Pericardium (tissue), 1 donor: ENCODE measurements around a stretch of chr9.

DNA sequence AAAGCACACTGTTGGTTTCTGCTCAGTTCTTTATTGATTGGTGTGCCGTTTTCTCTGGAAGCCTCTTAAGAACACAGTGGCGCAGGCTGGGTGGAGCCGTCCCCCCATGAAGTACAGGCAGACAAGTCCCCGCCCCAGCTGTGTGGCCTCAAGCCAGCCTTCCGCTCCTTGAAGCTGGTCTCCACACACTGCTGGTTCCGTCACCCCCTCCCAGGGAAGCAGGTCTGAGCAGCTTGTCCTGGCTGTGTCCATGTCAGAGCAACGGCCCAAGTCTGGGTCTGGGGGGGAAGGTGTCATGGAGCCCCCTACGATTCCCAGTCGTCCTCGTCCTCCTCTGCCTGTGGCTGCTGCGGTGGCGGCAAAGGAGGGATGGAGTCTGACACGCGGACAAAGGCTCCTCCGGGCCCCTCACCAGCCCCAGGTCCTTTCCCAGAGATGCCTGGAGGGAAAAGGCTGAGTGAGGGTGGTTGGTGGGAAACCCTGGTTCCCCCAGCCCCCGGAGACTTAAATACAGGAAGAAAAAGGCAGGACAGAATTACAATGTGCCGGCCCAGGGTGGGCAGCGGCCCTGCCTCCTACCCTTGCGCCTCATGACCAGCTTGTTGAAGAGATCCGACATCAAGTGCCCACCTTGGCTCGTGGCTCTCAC lies 14.6 kb downstream of the WASHC1 start:
- RRBS = no CpG with 5 or more reads among the region's 21 CpGs

- RRBS = no CpG with 5 or more reads among the region's 2 CpGs
Observed at GRCh38 chr9:215512-215671, 727 bp downstream of the DOCK8 start.

GRCh38 chr9:375357-375607 lies 129.2 kb upstream of the KANK1 start:
- RRBS = no CpG with 5 or more reads among the region's 3 CpGs

- RRBS = no CpG with 5 or more reads among the region's 4 CpGs
Observed at GRCh38 chr9:463612-463858, 41.0 kb upstream of the KANK1 start.

- RRBS = 3% methylated on average over 8 of the region's 31 CpGs
Observed at GRCh38 chr9:505202-505516, 664 bp downstream of the KANK1 start.

GRCh38 chr9:517957-518883 lies 13.7 kb downstream of the KANK1 start:
- RRBS = no CpG with 5 or more reads among the region's 13 CpGs

- RRBS = no CpG with 5 or more reads among the region's 11 CpGs
Observed at GRCh38 chr9:546698-547929, 42.6 kb downstream of the KANK1 start.

DNA sequence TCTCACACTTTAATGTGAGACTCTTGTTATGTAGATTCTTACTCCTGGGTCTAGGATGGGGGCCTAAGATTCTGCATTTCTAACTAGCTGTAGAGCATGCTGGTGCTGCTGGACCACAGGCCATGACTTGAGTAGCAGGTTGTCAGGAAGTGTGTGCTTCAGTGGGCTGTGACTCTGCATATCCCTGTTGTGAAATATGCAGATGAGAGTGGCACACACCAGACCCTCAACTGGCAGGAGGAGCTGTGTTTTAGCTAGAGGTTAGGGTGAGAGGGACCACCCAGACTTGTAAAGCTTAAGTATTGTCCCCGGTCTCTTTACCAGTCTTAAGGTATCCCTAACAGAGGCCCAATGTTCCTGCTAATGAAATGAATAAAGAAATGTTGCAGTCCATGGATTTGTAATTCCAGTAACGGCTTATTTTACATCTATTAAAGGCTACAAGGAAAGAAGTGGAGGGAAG lies 146.0 kb downstream of the KANK1 start:
- RRBS = no CpG with 5 or more reads among the region's 2 CpGs

DNA sequence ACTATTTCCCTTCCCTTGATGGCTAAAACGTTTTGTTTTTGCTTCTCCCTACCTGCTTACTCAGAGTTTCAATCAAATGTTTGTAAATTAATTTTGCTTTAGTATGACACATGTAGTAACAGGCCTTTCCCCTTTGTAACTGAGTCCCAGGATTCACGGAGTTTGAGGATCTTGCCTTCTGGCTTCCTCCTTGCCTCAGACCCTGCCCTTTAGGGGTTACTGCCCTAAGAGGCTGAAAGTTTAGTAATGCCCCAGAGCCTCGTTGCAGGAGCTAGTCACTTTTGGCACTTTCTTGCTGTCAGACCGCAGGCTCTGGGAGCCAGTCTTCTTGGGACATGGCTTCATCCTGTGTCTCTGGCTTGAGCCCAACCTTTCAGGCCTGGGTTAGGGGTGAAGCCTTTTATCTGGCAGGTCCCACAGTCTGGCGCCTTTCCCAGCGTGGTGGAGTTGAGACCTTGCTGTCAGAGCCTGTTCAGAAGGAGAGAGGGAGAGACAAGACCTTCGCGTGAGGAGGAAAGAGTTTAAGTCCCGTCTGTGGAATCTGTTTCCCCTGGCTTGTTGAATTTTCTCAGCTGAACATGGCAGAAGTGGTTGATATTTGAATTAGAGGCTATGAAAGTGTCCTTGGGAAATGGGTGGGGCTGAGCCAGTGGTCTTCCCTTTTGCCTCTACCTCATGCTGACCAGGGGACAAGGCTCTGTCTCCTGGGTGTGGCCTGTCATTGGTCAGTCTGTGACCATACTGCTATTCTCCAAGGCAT lies 151.5 kb downstream of the KANK1 start:
- RRBS = no CpG with 5 or more reads among the region's 9 CpGs

DNA sequence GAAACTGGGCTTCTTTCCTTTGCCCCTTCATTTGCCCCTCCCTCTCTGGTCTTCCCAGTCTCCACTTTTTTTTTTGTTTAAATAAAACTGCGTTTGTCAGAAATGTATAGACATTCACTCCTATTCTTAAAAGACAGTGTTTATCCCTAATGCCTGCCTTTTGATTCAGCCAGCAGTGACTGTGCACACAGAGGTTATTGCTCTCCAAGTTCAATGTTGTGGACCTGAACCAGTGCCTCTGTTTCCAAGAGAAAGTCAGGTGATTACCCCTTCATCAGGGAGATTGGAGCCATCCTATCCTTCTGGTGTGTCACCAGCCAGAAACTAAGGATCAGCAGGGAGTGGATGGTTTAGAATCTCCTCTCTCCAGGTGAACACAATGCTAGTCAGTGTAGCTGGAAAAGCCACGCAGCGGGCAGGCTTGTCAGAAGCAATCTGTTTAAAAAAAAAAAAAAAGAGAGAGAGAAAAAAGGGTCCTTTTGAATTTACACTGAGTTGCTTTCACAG lies 167.5 kb upstream of the DMRT1 start:
- RRBS = no CpG with 5 or more reads among the region's 3 CpGs

GRCh38 chr9:715220-715909 lies 126.1 kb upstream of the DMRT1 start:
- RRBS = no CpG with 5 or more reads among the region's 4 CpGs

DNA sequence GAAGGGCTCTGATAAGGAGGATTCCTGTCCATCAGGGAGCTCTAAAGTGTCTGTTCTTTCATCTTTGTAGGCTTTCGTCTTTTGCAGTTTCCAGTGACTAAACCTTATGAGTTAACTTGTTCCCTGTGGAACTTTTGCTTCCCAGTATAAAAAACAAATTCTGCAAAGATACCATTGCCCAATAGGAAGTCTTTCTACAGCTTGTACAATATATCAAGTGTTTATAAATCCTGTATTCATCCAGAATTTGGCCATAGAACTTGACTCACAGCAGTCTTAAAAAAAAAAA lies 89.5 kb upstream of the DMRT1 start:
- RRBS = no CpG with 5 or more reads among the region's 1 CpG

- RRBS = no CpG with 5 or more reads among the region's 14 CpGs
Observed at GRCh38 chr9:967954-968435, 8.5 kb upstream of the DMRT3 start.

DNA sequence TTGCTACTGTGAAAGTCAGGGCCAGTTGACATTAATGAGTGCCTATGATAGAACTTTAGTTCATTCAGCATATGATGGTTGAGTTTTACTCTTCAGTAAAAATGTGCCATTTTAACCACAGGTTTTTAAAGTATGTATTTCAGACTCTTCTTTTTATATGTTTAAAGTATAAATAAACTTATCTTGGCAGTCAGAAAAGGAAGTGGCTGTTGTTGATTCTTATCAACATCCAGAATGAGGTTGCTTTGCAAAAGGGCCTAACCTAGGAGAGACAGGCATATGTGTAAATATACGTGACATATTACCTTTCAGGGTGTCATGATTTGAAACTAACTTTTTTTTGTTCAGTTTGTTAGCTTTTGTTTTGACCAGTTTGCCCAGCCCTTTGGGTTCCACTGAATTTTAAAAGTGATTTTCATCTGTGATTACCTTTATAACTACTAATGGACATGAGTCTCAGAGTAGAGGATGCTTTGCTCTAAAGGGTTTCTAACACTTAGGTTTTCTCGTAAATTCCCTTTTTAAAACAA lies 7.4 kb downstream of the SMARCA2 start:
- RRBS = no CpG with 5 or more reads among the region's 2 CpGs

DNA sequence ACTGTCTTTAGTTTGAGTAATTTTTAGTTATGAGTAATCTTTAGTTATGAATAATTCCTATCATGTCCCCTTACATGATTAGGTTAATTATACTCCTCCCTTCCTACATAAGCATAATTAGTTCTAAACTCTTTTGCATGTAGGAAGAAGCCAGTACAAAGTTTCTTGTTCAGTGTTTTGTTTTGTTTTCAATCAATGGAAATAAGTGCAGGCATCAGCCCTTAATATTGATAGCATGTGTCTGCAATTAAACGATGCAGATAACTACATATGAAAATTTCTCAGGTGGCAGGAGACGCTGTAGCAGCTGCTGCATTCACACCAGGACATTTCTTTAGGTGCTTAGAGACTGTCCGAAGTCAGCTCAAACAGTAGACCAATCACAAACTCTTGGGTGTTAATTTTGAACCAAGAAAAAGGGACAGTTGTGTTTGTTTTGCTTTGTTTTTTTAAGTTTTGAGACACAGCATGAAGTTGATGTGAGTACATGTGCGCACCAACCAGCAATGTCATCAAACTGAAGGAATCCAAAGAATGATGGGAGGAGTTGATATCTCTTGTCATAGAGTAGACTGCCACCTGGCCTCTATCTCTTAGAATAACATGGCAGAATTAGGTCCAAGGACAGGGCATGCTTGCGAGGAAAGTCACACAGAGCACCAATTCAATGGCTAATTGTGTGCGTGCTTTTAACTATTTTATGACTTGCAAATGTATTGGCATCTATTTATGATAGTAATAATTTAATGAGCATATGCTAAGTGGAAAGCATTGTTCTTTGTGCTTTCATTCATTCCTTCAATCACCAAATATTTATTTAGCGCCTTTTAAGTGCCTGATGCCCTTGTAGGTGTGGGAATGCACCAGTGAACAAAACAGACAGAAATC lies 51.6 kb downstream of the SMARCA2 start:
- RRBS = no CpG with 5 or more reads among the region's 7 CpGs

- RRBS = no CpG with 5 or more reads among the region's 7 CpGs
Observed at GRCh38 chr9:2126212-2127040, 111.3 kb downstream of the SMARCA2 start.

DNA sequence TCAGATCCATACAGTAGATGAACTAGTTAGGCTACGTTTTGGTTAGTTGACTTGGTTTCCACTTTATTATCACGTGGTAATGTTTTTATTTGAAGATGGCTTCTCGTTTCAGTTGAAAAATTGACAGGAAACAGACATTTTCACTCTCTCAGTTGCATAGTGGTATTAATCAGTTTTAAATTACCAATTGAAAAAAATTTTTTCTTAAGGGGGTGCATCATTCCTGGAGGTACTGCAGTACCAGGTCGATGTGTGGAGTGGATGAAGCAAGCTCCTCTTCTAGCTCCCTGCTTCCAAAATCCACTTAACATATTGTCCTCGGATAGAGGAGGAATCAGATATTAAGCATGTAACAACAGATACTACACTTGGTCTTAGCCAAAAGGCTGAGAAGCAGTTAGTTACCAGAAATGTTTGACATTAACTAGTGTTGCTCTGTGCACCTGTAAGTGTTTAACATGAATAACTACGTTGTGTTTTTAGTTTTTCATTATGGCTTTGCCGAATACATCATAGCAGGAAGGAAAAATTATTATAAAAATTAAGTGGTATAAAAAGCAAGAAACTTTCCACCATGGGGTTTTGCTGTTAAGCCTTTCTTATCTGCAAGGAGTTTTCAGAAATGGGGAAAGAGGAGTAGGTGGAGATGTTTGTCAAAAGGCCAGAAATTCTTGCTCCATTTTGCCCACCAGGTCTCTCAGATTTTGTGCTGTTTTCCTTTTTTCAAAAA lies 147.6 kb downstream of the SMARCA2 start:
- RRBS = no CpG with 5 or more reads among the region's 7 CpGs

DNA sequence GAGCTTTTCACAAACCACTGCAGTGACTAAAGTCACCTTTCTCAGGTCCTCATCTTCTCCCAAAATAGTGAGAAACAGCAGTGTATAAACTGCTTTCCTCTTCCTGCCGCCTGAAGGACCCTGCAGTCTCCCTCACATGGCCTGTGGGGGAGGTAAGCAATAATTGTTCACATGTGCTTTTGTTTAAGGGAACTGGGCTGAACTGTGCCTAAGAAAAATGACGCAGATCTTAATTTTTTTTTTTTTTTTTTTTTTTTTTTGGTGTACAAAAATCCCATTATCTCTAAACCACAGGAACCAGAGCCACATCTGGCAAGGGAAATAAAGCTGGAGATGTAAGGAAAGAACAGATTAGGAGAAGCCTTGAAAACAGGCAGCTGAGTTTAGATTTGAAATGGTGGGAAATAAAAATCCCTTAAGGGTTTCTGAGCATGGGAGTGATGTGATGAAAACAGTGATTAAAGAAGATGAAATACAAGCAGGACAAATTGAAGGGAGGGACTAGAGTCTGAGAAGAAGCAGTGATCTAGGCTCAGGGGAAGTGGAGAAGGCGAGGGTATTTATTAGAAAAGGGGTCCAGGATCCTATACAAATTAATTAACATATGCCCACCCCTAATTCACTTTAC lies 131.6 kb upstream of the VLDLR start:
- RRBS = no CpG with 5 or more reads among the region's 3 CpGs

GRCh38 chr9:2492889-2494003 lies 128.3 kb upstream of the VLDLR start:
- RRBS = no CpG with 5 or more reads among the region's 8 CpGs

DNA sequence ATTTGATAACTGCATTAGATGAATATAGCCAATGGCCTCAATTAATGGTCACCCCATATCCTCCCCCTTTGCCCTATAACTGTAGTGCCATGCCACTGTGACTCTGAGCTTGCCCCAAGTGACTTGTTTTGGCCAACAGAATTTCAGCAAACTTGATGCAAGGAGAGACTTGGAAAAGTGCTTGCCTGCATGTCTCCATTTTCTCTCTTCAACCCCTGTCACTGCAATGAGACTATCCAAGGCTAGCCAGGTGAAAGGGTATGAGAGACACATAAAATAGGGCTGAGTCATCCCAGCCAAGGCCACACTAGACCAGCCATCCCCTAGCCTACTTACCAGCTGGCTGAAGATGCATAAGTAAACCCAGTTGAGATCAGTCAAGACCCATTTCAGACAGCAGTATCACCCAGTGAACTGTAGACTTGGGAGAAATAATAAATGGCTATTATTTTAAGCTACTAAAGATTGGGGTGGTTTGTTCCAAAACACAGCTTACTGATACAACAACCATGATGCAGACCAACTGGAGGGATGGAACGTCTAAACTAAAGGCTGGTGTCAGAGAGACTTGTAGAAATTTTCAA lies 52.9 kb upstream of the VLDLR start:
- RRBS = no CpG with 5 or more reads among the region's 1 CpG